Neural cell (in vitro differentiated cells): Measurements from ENCODE around the gene RASGRP1.

GRCh38 chr15:38004470-38004861, 70.0 kb downstream of the TMCO5A start:
- RAMPAGE, long total RNA: no peak

- RAMPAGE, long total RNA: no peak
Observed at GRCh38 chr15:38129433-38130218, 123.0 kb upstream of the SPRED1 start.

DNA sequence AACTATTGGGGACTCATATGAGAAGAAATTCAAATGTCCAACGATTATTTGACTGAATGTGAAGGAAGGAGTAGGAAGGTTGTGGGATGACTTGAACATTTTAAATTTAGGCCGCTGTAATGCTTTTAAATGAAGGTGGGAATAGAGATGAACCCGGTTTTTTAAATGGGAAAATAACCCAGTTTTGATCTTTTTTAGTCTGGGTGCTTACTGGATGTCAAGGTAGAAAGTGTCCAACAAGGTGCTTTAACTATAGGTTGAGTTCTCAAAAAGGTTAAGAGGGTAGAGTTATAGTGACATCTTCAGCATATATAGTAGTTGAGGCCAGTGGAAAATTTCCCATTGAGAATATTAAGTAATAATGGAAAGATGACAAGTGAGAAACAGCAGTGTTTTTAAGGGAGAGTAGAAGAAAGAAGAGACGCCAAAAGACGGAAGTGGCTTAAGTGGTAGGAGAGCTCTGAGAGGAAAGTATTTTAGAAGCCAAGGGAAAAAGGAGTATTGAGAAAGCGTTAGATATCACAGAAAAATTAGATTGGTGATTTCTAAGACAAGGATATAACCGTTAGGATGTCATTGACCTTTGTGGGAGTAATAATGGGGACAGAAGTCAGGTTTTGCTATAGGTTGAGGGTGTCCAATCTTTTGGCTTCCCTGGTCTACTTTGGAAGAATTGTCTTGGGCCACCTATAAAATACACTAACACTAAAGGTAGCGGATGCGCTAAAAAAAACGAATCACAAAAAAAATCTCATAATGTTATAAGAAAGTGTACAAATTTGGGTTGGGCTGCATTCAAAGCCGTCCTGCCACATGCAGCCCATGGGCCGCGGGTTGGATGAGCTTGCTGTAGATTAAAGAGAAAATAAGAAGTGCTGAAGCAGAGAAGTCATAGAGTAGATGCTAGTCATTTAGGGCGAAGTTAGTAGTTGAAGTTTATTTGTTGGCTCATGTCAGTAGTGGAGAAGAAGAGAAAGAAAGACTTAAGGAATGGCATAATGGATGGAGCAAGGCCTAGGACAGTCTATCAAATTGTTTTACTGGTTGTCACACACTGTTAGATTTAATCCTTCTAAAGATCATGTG, 10.8 kb downstream of the SPRED1 start:
- RAMPAGE, long total RNA: no peak

- RAMPAGE, long total RNA: no peak
Observed at GRCh38 chr15:38327114-38327841, 74.6 kb downstream of the SPRED1 start.

DNA sequence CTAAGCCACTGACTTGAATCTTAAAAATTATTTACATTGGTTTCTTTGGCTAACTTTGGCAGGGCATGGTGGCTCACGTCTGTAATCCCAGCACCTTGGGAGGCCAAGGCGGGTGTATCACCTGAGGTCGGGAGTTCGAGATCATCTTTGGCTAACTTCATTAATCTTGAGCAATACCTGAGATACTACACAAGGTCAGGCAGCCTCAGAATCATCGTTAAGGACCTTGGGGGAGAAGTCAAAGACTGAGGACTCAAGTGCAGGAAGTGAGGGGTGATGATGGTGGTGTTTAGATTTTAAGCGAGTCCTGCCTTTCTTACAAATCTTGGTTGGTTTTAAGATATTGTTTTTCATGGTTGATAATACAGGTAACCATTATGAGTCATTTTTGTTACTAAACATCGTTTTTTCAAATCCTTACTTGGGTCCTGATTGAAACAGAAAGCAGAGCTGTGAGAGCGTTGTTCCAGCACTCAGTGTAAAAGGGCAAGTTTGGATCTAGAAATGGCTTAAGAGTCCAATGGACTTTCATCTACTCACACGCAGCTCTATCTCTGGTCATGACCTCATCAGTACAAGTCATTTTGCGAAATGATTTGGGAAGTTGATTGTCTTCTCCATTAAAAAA, 4.2 kb downstream of the RASGRP1 start:
- RAMPAGE, long total RNA: no peak

GRCh38 chr15:38564569-38565218, at the start of gene RASGRP1:
RASGRP1 (minus strand) TSS chr15:38564814.
- RAMPAGE, long total RNA: no peak

DNA sequence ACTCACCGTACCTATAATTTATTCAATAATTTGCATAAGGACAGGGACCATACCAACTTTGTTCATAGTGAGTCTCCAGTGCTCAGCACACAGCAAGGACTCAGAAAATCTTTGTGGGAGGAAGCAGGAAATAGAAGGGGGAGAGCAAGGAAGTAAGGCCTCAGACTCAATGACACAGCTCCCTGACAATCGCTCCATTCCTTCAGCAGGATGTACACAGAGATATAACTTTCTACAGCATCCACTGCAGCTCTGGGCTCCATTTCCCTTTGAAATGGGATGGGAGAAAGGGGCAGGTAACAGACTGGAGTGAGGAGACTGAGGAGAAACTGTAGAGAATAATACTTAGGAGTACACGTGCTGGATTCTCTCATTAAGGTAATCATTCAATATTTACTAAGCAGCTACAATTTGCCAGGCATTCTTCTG, 330.4 kb upstream of the THBS1 start:
- RAMPAGE, long total RNA: no peak

DNA sequence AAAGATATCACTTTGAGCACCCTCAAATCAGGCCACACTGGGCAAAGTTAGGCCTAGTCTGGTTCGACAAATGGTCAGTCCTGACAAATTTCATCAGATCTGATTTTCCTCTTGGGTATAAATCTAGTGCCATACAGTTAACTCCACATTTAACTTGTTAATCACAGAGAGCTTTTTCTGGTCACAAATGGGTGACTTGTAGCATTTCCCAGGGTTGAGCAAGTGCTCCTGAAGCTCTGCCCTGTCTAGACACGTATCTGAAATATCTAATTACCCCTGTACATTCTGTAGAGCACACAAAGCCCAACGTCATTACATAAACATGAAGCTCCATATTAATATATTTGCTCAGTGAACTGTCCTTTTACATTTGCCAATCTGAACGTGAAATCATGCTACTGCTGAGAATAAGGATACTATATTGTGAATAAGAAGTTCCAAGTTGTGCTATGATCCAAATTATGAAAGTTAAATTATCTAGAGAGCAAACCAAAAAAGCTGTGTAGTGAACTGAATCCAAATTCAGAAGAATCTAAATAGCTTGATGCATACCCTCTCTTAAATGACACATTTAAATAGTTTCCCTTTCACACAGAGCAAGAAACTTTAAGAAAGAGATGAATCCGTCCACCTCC, 49.1 kb downstream of the THBS1 start:
- RAMPAGE, long total RNA: no peak

DNA sequence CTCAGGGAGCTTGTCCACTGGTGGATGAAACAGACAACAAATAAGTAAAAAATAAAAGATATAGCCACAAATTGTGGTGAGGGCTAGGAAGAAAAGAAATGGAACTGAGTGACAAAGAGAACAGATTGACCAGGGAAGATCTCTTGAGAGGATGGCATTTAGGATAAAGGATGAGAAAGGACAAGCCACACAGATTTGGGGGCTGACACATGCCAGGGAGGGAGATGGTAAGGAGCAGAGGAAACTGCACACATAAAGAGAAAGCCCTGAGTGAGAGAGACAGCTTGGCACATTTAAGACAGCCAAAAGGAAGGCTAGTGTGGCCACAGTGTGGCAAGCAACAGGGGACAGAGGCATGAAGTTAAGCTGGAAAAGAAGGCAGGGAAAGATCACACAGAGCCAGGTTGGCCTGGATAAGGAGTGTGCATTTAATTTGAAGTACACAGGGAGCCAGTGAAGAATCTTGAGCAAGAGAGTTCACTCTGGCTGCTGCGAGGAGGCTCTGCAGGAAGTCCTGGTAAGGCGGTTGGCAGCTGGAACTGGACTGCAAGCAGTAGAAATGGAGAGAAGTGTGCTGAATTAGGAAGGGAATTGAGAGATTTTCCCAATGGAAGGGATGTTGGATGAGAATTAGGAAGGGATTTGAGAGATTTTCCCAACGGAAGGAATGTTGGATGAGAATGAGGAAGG, 45.5 kb downstream of the SRP14 start:
- RAMPAGE, long total RNA: no peak

DNA sequence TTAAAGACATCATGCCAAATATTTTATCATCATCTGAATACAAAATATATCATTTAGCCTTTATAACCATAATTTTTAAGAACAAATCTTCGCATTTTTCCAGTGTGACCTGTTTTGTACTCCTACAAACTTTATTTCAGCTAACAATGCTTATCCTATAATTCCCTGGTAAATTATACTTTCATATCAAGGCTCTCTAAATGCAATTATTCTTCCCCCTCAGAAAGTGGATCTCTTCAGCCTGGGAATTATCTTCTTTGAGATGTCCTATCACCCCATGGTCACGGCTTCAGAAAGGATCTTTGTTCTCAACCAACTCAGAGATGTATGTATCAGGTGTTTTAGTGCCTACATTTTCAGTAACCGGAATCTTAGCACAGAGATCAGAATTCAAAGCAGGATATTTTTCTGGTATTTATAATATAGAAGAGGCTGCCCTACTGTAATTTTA, 42.2 kb downstream of the SRP14 start:
- RAMPAGE, long total RNA: no peak

DNA sequence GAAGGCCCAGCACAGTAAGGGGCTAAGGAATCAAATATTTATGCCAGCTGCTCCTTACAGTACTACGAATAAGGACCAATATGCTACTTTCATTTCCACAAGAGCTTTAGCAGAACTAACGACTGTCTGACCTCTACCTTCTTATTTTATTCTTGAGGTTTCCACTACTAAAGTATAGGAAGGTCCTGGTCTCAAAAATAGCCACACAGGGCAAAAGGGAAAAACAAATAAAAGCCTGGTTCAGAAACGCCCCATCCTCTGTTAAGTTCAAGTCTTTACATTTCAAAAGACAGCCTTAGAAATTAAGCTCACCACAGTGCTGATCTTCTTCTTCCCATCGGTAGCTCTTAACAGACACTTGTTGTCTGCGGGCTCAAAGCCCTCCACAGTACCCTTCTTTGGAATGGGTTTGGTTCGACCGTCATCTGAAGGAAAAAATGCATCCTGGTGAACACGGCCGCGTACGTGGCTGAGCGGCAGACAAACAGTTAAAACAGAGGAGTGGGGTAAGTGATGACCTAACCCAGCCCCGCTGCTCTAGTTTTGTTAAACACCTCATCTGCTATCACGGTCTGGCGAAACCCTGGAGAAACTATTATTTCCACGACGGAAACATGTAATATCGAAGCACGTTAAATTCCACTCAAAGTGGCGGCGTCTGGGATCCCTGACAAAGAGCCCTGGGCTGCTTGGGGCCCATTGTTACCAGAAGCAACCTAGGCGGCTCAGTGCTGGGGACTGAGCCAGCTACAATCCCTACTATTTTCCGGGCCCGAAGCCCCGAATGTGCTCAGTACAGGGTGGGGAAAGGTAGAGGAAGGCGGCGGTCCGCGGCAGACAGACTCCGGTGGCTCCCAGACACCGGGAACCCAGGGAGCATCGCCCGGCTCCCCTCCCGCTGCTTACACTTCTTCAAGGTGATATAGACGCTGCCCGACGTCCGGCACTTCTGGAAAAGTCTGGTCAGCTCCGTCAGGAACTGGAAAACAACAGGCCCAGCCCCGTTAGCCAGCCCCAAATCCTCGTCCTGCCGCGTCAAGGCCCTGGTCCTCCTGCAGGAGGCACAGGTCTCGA, 674 bp downstream of the SRP14 start:
- RAMPAGE, long total RNA: no peak

- RAMPAGE, long total RNA: no peak
Observed at GRCh38 chr15:40047251-40048247, 8.6 kb upstream of the SRP14 start.

DNA sequence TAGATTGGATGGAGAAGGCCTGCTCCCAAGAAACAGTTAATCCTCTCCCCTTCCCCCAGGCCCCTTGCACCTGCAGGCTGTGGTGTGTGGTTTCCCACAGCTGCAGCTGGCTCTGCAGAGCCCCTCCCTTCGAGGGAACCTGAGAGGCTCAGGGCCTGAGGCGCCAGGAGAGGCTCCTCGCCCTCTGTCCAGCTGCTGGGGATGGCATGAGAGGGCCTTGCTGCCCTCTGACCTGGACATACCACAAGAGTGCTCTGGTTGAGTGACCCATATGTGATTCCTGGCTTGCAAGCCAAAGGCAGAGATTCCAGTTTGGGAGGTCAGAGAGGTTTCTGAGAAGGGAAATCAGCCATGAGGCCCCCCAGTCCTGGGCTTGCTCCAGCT, 15.8 kb upstream of the SRP14 start:
- RAMPAGE, long total RNA: no peak

GRCh38 chr15:40088827-40089695, 19.6 kb downstream of the BMF start:
- RAMPAGE, long total RNA: no peak

DNA sequence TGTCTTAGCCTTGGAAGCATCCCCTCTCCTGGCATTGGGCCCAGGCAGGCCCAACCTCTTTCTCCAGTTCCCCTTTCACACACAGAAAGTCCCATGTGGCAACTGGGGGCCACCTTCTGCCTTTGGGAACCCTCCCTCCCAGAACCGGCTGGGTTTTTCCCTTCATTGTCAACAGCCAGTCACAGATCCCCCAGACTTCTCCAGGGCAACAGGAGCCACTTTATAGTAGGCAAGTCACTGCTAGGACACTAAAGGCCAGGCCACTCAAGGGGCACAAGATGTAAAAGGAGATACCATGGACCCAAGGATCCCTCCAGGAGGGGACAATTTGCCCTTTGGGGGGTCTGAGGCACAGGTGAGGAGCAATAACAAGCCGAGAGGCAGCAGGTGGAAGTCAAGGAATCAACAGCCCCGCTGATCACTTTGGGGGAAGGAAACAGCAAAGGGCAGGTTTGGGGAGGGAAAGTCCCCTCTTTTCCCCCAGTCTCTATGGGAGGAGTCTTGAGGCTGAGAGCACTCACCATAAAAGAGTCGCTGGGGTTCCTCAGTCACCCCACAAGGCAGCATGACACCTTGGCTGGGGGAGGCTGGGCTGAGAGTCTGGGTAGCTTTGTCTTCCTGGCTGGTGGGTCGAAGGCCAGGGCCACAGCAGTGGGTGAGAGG, 3.3 kb downstream of the BMF start:
- RAMPAGE, long total RNA: no peak

- RAMPAGE, long total RNA: no peak
Observed at GRCh38 chr15:40105937-40106463, 2.7 kb downstream of the BMF start.

GRCh38 chr15:40245145-40245758, 6.4 kb downstream of the PAK6 start:
- RAMPAGE, long total RNA: no peak

DNA sequence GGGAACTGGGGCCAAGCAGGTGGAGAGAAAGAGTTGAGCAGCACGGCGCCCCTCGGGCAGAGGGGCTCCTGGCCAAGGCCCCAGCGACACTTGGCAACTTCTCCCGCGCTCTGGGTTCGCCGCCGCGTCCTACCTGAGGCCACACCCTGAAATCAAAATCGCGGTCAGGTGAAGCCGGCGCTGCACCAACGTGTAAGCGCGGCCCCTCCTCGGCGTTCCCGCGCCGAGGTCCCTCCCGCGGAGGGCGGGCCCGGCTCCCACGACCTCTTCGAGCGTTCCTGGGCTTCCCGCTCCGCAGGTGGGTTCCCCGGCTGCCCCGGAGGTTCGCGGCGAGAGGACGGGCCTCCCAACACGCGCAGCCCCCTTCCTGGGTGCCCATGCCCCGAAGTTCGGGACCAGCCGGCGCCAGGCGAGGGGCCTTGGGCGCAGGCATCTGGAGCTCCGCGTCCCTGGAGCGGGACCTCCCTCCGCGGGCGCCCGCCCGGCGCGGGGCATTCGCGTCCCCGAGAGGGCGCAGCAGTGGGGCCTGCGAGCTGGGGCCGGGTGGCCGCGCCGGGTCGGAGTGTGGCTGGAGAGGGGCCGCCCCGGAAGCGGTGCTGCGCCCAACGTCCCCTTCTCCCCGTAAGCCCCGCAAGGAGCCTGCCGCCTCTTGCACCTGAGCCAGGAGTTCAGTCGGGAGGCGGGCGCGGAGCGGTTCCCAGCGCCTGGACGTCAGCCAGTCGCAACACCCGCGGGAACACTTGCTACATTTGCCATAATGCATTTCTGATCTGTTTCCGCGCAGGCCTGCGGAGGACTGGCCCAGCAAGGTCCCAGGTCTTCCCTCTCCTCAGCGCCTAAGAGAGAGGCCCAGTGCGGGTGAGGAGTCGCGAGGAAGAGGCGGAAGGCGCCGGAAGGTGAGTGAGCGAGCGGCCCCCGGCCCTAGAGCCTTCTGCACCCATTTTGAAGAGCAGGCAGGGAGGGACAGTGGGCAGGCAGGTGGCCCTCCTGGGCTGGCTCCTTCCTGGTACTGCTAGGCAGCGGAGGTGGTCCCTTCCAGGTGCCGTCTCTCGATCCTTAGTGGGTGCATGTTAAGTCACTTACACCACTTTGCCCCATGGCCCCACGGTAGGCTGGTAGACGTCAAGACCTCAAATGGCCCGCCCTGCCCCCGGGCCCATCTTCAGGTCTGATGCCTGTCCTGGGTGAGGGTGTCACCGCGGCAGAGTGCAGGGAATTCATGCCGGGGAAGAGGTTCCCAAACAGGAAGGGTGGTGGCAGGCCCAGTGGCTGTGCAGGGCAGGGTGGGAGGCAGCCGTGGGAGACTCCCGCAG, 14.0 kb downstream of the PAK6 start:
- RAMPAGE, long total RNA: no peak

- RAMPAGE, long total RNA: no peak
Observed at GRCh38 chr15:40256493-40257103, 17.7 kb downstream of the PAK6 start.

GRCh38 chr15:40343368-40344073, 2.8 kb upstream of the CCDC9B start:
- RAMPAGE, long total RNA: no peak